GM19240 (cell line): Measurements from ENCODE around the gene GRAMD4.

GRCh38 chr22:46072080-46072872 is 78.0 kb upstream of the PPARA start:
- RRBS, result 1% methylated on average over 28 of the region's 86 CpGs

DNA sequence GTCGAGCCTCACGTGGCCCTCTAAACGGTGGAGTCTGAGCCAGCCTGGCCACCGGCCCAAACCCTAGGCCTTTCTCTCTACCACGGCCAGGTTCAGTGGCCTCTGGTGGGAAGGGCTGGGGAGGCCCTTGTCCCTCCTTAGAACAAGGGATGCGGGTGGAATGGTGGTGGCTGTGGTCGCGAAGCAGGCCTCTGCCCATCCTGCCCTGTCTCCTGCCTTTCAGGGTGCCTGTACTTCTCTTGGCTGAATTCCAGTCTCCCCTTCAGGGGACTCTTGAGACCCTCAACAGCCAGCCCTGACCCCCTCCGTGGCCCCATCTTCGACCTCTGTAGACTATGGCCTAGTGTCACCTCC is 59.9 kb upstream of the PPARA start:
- RRBS, result 89% methylated on average over 2 of the region's 10 CpGs

- RRBS, result no CpG with 5 or more reads among the region's 10 CpGs
These were observed 43.5 kb downstream of the PPARA start for GRCh38 chr22:46193731-46194421.

GRCh38 chr22:46195493-46196231 is 45.3 kb downstream of the PPARA start:
- RRBS, result no CpG with 5 or more reads among the region's 20 CpGs

GRCh38 chr22:46203076-46203569 is 47.0 kb downstream of the CDPF1 start:
- RRBS, result 100% methylated on average over 1 of the region's 8 CpGs

GRCh38 chr22:46225190-46226163 is 24.6 kb downstream of the CDPF1 start:
- RRBS, result no CpG with 5 or more reads among the region's 16 CpGs

- RRBS, result no CpG with 5 or more reads among the region's 32 CpGs
These were observed 7.1 kb upstream of the GTSE1 start for GRCh38 chr22:46289429-46290079.

GRCh38 chr22:46463861-46464588 is 73.4 kb downstream of the CELSR1 start:
- RRBS, result 82% methylated on average over 1 of the region's 46 CpGs

DNA sequence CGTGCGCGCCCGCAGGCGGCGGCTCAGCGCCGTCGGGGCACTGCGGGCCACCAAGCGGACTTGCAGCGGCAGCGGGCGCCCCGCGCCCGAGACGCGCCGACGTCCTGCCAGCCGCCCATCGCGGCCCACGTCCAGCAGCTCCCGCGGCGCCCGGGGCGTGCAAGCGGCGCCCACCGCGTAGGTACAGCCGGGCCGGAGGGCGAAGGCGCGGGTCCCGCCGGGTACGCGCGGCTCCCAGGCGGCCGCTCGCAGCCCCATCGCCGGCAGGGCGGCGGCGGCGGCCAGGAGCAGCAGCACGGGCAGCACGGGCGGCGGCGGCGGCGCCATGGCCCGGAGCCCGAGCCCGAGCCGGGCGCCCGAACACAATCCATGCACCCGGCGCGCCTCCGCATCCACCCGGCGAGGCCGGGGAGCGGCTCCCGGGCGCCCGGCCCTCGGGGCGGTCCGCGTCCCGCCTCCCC is 546 bp downstream of the CELSR1 start:
- RRBS, result 5% methylated on average over 27 of the region's 82 CpGs

DNA sequence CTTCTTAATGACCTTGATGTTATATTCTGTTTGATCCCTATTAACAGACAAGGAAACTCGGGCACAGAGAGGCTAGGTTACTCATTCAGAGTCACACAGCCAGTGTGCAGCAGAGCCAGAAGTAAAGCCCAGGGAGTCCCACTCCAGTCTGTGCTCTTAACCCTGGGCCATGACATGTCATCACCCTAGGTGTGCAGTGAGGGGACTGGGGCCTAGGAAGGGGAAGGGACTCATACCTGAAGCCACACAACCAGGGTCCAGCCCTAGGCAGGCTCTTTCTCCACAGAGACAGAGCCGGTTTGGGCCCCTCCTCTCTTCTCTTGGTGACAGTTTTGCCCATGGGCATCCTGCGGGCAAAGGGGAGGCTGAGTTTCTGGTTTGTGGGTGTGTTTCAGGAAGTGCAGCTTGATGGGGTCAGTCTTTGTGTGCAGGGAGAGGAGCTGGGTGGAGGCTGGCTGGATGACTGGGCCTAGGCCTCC is 23.1 kb upstream of the CELSR1 start:
- RRBS, result no CpG with 5 or more reads among the region's 3 CpGs

DNA sequence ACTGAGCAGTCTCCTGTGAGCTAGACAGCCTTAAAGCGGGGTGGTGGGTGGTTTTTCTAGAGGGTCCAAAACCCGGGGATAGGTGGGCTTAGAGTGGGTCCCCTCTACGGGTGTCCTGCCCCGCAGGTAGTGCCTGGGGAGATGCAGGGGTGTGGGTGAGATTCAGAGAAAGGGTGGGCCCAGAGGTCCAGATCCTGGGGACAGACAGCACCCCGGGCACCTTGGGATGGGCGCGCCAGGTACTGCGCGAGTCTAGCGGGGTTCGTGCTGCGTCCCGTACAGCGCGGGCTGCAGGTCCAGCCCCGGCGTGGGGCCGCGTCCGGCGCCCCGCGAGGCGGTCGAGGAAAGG is 38.9 kb upstream of the CELSR1 start:
- RRBS, result 26% methylated on average over 16 of the region's 25 CpGs

DNA sequence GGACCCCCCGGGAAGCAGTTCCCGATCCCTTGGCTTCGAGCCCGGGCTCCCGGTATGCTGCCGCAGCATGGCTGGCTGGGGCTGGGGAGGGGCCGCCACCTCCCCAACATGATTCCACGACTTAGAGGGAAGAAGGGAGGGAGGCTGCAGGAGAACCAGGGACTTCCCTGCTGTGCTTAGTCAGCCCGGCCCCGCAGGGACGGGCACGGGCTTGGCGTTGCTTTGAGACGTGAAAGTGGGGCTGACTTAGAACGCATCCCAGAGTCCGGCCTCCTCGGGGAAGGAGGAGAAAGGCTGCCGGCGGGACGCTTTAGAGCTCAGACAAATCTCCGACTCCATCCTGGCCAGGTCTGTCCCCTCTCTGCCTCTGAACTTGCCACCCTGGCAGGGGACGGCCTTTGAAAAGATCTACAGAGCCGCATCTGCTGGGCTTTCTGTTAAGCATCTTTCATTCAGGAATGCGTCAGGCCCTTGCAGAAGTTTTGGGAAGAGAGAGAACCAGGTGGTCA is 35.5 kb upstream of the GRAMD4 start:
- RRBS, result 94% methylated on average over 7 of the region's 24 CpGs

GRCh38 chr22:46596918-46597368 is 23.2 kb upstream of the GRAMD4 start:
- RRBS, result no CpG with 5 or more reads among the region's 8 CpGs

- RRBS, result no CpG with 5 or more reads among the region's 21 CpGs
These were observed at the start of gene GRAMD4 for GRCh38 chr22:46619833-46620647. Gene GRAMD4, plus strand, starts transcription at chr22:46620386.

GRCh38 chr22:46634840-46636017 is 15.0 kb downstream of the GRAMD4 start:
- RRBS, result 88% methylated on average over 3 of the region's 41 CpGs

- RRBS, result 87% methylated on average over 2 of the region's 10 CpGs
These were observed 18.0 kb downstream of the GRAMD4 start for GRCh38 chr22:46638149-46638688.

DNA sequence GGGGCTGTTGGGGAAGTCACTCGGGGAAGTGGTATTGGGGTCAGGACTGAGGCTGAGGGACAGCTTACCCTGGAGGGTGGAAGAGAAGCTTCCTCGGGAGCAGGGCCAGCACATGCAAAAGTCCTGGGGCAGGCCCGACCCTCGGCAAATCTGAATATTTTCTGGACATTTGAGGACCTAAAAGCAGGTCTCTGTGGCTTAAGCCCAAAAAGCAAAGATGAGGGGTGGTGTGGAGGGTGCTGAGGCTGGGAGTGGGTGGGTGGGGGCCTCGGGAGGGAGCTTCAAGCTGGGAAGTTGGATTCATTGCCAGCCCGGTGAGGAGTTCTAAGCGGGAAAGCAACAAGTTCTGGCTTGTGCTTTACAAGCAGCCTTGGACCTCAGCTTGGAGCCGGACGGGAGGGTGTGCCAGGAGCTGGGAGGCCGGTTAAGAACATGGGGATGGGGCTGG is 34.9 kb downstream of the GRAMD4 start:
- RRBS, result 84% methylated on average over 3 of the region's 10 CpGs

- RRBS, result no CpG with 5 or more reads among the region's 18 CpGs
These were observed 35.9 kb downstream of the GRAMD4 start for GRCh38 chr22:46655950-46656623.

DNA sequence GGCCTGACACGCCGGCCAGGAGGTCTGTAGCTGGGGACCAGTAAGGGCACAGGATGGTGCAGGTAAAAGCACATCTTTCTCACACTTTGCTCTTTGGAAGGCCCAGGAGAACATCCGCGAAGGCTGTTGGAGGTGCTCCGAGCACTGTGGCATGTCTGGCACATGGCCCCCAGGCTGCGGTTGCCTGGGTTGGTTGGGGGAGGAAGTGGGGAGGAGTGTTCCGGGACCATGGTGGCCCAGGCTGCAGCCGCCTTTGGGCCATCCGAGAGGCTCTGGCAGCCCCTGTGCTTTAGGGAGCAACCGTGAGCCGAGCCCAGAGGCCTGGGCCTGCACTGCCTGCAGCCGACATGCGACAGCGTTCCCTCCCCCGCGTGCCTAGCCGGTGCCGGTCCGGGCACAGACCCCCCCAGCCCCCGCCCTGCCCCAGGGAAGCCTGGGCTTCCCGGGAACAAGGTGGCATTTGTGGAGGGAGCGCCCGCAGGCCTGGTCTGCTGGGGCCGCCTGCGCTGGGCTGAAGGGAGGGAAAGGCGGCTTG is 57.9 kb downstream of the GRAMD4 start:
- RRBS, result 80% methylated on average over 3 of the region's 26 CpGs

DNA sequence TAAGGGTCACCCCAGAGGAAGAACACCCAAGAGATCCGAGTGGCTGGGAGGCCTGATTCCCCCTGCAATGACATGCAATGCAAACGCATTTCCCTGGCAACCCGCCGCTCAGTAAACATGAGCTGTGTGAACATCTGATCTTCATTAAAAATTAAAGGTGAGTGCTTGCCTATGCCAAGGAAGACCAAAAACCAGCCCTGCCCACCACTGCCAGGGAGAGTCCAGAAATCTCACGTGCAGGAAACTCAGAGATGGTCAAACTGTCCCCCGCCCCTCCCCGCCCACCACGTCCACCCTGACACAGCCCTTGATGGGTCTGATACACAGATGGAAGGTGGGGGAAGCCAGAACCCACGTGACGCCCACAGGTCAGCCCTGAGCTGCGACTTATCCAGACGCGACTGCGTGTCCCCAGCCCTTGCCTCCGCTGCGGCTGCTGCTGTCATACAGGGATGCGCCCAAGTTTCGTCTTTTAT is 11.5 kb downstream of the CERK start:
- RRBS, result no CpG with 5 or more reads among the region's 18 CpGs